Mesothelial cell of epicardium (in vitro differentiated cells): ENCODE measurements around a stretch of chr3.

GRCh38 chr3:10707867-10708390 is 108.1 kb upstream of the SLC6A11 start:
- PRO-cap = no peak

DNA sequence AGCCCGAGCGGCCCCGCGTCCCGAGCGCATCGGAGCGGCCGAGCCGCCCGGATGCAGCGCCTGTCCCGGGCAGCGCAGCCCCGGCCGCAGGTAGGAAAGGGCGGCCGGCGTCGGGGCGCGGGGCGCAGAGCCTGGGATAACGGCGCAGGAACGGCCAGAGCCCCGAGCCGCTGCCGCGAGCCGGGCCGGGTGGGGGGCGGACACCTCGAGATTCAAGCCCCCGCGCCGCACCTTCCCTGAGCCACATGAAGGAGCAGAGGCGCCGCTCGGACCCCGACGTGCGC is 234 bp downstream of the SLC6A1 start:
- PRO-cap = no peak

- PRO-cap = no peak
Measured at GRCh38 chr3:11509768-11510732, 133.7 kb downstream of the VGLL4 start.

- PRO-cap = no peak
Measured at GRCh38 chr3:11533687-11534478, 109.8 kb downstream of the VGLL4 start.

DNA sequence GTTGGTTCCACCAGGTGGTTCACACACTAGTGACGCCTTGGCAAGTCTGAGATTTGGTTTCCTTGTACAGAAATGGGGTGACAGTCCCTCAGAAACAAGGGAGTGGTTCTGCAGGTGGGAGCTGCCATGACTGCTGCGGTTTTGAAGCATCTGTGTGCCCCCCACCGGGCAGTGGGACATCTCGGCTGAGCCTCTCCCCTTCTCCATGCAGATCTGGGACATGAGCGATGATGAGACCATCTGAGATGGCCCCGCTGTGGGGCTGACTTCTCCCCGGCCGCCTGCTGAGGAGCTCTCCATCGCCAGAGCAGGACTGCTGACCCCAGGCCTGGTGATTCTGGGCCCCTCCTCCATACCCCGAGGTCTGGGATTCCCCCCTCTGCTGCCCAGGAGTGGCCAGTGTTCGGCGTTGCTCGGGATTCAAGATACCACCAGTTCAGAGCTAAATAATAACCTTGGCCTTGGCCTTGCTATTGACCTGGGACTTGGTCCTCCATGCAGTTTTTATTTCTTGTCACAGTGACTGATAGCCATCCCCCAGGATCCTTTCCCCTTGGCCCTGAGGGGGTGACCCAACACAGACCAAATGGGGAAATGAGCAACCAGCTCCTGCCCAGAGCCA is 89.0 kb downstream of the VGLL4 start:
- PRO-cap = no peak

- PRO-cap = no peak
Measured at GRCh38 chr3:11614316-11614974, 29.3 kb downstream of the VGLL4 start.

DNA sequence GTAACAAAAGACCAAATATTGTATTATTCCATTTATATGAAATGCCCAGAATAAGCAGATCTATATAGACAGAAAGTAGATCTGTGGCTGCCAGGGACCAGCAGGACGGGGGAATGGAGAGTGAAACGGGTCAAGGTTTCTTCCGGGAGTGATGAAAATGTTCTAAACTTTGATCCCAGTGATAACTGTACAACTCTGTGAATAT is 18.0 kb downstream of the VGLL4 start:
- PRO-cap = no peak

DNA sequence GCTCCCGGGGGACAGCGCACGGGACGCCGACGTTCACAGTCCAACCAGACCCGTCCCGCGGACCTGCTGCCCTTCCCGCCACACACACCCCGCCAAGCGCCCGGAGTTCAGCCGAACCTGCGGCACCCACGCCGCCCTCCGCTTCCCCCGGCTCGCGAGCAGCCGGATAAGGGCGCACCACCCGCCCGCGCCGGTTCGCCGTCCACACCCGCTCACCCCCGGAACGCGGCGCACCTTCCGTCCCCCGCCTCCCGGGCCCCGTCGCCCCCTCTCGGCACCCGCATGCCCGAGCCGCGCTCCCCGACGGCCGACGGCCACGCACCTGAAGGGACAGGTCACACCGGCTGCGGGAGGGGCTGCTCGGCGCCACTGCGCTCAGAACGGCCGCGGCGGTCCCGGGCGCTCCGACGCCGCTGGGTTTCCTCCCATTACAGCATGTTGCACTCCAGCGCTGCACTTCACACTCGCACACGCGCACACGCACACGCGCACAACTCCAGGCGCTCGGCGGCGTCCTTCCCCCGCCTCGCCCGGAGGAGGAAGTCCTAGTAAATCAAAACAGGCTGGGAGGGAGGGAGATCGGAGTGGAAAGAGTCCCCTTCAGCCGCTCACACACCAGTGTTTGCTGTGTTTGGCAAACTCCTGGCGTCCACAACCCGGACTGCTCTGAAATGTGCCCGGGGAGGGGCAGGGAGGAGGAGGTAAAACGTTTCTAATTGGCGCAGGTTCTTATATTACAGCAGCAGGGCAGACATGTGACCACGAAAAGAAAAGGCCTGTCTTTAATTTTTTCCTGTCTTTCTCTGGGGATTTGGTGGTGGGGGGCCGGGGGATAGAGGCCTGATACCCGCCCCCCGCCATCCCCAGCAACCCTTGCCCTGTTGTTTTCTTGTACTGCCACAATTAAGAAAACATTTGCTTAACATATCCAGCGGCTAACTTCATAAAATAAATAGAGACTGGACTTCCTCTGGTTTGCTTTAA is 76.6 kb upstream of the VGLL4 start:
- PRO-cap = bidirectional peak, plus-strand start at position 561 of the sequence, minus-strand start at position 466 of the sequence; bidirectional peak, plus-strand start at position 796 of the sequence, minus-strand start at position 663 of the sequence

- PRO-cap = no peak
Measured at GRCh38 chr3:12143897-12144689, 14.6 kb downstream of the TIMP4 start.

GRCh38 chr3:12170414-12170767 is 11.7 kb upstream of the TIMP4 start:
- PRO-cap = no peak

GRCh38 chr3:12187311-12188399 is 28.9 kb upstream of the TIMP4 start:
- PRO-cap = no peak

DNA sequence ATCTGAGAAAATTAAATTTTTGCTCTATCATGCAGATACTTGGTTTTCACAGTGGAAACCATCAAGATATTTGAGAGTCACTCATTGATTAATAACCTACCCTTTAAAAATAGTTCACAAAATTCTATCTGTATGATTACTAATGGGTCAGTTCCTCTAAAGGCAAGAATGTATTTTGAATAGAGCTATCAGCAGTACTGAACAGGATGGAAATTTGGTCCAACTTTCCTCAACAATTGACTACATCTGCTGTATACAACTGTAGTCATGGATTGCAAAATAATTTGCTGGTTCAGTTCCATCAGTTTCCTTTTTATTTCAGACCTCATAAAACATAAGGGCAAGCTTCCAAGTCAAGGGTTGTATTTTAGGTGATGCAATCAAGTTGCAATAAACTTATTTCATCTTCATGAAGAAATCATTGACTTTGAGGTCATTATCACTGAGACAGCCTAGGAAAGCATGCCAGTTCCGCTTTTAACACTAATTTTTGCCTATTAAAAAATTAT is 90.5 kb upstream of the TSEN2 start:
- PRO-cap = no peak

GRCh38 chr3:12405734-12406425 is 78.4 kb upstream of the TSEN2 start:
- PRO-cap = no peak

DNA sequence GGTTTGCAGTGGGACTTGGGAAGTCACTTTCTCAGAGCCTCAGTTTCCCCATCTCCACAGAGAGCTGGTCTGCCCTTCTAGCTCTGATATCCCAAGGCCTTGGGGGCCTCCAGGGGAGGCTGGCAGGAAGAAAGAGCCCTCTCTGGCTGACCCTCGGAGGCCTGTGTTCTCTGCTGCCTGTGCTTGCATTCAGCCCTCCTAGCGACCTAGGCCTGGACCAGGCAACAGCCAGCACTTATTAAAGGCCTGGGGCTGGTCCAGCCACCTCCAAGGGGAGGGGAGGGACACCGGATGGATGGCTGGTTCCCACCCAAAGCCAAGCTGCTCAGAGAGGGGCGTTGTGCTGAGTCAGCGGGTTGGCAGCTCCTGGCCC is 43.5 kb upstream of the TSEN2 start:
- PRO-cap = no peak

DNA sequence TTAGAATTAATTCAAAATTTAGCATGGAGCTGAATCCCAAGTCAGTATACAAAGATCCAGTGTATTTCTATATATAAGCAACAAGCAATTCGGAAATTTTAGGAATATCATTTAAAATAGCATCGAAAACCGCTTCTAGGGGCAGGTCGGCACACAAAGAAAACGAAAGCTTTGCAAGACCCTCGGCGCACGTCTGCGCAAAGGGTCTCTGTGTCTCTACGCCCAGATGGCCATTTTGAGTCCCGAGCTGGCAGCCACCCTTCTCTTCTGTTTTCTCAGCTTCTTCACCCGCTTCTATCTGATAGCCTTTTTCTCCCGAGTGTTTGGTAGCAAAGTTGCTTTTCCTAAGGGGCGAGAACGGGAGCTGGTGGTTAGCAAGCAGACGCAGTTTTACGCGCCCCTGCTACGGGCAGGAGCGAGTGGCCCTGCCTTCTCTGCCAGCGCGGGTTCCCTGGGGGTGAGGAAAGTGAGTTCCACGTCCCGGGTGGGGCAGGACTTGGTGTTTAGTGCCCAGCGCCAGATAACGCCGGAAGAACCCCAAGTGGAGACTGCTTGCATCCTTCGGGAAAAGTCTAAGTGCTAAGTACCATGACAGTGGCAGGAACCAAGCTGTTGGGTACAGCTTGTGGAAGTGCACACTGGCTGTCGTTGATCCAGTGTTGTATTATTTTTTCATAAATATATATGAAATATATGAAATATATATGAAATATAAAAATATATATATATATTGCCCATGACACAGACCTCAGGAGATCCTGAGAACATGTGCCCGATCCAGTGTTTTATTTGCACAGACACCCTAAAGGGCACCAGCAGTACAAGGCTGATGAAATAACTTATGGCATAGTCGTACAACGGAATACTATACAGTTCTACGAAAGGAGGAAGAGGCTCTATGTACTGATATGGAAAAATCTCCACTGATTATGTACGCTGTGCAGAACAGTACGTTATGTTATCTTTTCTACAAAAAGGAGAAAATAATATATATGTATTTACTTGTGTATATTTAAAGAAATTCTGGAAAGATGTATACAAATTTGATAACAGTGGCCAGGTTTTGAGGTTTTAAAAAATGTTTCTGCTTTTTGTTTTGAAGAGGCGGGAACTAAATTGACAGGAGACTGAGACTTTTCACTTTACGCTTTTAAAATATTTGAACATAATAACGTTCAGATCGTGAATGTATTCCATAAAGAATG is 2.7 kb upstream of the MKRN2 start:
- PRO-cap = no peak

- PRO-cap = no peak
Measured at GRCh38 chr3:12588730-12589219, 31.9 kb downstream of the MKRN2 start.

DNA sequence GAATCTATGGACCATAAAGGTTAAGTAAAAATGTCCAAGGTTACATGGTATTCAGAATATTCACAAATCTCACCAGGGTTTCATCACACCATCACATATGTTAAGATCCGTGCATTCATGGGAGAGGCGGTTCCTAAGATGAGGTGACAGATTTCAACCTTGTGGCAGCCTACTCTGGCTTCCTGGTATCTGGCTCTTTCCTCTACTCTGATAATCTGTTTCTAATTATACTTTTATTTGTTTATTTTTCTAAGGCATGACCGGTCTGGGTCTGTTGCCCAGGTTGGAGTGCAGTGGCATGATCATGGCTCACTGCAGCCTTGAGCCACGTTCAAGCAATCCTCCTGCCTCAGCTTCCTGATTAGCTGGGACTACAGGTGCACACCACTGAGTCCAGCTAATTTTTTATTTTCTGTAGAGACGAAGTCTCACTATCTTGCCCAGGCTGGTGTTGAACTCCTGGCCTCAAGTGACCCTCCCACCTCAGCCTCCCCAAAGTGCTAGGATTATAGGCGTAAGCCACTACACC is 34.3 kb downstream of the RAF1 start:
- PRO-cap = no peak

- PRO-cap = no peak
Measured at GRCh38 chr3:12648385-12649058, 15.4 kb downstream of the RAF1 start.

DNA sequence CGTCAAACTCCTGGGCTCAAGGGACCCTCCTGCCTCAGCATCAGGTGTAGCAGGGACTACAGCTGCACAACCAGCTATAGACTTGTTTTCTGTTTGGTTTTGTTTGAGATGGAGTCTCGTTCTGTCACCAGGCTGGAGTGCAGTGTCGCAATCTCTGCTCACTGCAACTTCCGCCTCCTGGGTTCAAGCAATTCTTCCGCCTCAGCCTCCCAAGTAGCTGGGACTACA is 12.3 kb upstream of the RAF1 start:
- PRO-cap = no peak

- PRO-cap = no peak
Measured at GRCh38 chr3:12832039-12833181, 9.0 kb downstream of the RPL32 start.